AG04449 (cell line): ENCODE measurements around a stretch of chrX.

DNA sequence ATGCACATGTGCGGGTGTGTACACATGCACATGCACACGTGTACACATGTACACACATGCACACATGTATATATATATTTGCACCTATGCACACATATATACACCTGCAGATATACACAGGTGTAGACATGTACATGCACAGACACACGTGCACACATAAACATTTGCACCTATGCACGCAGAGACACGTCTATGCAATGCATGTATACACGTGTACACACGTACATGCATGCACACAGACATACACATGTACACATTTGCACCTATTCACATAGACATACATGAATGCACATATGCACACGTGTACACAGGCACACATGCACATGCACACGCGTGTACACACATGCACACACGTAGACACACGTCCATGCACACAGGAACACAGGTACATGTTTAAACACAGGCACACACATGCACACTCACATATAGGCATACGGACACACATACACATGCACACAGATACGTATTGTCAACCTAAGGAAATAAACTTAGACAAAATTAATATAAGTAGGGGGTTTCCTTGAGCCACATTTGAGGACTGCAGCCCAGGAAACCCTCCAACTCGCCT, 4.2 kb downstream of the PLCXD1 start:
- RRBS, result no CpG with 5 or more reads among the region's 15 CpGs

- RRBS, result no CpG with 5 or more reads among the region's 24 CpGs
Observed at GRCh38 chrX:308966-309564, 9.5 kb downstream of the GTPBP6 start.

GRCh38 chrX:367661-368124, 19.0 kb downstream of the PPP2R3B start:
- RRBS, result no CpG with 5 or more reads among the region's 12 CpGs

DNA sequence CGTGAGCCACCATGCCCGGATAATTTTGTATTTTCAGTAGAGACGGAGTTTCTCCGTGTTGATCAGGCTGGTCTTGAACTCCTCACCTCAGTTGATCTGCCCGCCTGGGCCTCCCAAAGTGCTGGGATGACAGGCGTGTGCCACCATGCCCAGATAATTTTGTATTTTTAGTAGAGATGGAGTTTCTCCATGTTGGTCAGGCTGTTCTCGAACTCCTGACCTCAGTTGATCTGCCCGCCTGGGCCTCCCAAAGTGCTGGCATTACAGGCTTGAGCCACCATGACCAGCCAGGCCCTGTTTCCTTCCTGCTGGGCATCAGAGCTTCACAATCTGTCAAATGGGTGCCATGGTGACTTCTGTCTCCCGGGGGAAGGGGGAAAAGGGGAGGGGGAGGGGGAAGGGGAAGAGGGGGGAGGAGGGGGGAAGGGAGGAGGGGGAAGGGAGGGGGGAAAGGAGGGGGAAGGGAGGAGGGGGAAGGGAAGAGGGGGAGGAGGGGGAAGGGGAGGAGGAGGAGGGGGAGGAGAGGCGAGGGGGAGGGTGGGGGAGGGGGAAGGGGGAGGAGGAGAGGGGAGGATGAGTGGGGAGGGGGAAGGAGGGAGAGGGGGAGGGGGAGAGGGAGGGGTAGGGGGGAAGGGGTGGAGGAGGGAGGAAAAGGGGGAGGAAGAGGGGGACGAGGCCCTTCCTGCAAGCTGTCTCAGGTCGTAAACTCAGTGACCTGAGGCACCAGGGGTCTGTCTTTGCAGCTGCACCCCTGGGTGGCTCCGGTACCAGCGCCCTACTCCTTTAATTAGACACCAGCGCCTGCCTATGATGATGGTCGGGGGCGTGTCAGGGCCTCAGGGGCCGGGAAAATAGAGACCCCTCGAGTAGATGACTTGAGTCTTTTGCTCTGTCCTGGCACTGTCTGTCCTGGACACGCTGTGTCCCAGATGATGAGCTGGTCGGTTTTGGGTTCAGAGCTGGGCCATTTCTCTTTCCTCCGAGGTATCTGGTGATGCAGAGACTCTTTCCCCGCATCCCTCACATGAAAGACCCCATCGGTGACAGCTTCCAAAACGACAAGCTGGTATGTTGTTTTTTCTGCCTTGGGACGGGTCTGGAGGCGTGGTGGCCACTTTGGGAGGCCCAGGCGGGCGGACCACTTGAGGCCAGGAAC, 11.5 kb downstream of the SLC25A6 start:
- RRBS, result 38% methylated on average over 5 of the region's 29 CpGs

GRCh38 chrX:1388995-1389648, 2.8 kb downstream of the SLC25A6 start:
- RRBS, result no CpG with 5 or more reads among the region's 40 CpGs

DNA sequence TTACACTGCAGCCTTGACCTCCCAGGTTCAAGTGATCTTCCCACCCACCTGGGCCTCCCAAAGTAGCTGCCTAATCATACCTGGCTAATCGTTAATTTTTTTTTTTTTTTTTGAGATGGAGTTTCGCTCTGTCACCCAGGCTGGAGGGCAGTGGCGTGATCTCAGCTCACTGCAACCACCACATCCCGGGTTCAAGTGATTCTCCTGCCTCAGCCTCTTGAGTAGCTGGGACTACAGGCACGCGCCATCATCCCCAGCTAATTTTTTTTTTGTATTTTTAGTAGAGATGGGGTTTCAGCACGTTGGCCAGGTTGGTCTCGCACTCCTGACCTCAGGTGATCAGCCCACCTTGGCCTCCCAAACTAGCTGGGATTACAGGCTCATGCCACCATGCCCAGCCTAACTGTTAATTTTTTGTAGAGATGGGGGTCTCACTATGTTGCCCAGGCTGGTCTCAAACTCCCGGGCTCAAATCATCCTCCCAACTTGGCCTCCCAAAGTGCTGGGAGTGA, 29.0 kb upstream of the SLC25A6 start:
- RRBS, result no CpG with 5 or more reads among the region's 9 CpGs

GRCh38 chrX:1453837-1454104, 1.1 kb upstream of the ASMTL start:
- RRBS, result no CpG with 5 or more reads among the region's 17 CpGs

DNA sequence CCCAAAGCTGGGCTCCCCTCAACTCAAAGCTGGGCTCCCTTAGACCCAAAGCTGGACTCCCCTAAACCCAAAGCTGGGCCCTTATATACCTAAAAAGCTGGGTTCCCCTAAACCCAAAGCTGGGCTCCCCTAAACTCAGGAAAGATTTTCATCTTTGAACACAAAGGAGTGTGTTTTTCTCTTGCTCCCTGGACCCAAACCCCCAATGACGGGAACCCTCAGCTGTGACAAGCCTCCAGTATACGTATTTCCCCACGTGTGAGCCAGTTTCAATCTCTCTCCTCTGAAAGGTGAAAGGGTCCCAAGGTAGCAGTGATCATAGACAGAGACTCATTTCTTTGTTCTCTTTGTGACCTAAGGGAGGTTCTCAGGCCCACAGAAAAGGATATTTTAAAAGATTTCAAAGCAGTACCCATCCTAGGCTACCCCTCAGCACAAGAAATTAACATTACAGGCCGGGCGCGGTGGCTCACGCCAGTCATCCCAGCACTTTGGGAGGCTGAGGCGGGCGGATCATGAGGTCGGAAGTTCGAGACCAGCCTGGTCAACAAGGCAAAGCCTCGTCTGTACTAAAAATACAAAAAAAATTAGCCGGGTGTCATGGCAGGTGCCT, 31.4 kb upstream of the ASMTL start:
- RRBS, result no CpG with 5 or more reads among the region's 13 CpGs

DNA sequence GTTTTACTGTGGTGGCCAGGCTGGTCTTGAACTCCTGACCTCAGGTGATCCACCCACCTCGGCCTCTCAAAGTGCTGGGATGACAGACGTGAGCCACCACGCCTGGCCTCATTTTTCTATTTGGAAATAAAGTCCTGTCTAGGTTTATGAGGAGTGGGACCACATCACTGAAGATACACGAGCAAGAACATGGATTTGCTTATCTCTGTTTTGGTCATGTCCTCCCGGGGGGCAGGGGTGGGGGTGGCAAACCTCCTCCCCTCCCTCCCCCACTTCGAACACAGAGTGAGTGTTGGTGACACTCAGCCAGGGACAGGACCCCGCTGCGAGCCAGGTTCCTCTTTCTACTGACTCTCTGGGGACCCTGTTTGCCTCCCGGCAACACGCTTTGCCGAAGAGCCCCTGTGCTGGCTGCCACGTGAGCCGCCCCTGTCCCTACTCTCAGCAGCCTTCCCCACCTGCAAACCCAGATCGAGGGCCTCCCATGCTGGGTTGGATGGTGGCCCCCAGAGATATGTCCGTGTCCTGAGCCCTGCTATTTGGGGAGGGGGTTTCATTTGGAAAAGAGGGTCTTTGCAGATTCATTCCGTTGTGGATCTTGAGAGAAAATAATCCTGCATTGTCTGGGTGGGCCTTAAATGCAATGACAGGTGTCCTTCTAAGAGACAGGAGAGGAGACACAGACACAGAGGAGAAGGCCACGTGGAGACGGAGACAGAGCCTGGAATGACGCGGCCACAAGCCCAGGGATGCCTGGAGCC, 34.7 kb downstream of the P2RY8 start:
- RRBS, result no CpG with 5 or more reads among the region's 20 CpGs

GRCh38 chrX:2175755-2176441, 324.9 kb downstream of the DHRSX start:
- RRBS, result no CpG with 5 or more reads among the region's 15 CpGs

GRCh38 chrX:2184526-2185732, 315.8 kb downstream of the DHRSX start:
- RRBS, result no CpG with 5 or more reads among the region's 12 CpGs

GRCh38 chrX:2356621-2357189, 144.1 kb downstream of the DHRSX start:
- RRBS, result no CpG with 5 or more reads among the region's 8 CpGs

DNA sequence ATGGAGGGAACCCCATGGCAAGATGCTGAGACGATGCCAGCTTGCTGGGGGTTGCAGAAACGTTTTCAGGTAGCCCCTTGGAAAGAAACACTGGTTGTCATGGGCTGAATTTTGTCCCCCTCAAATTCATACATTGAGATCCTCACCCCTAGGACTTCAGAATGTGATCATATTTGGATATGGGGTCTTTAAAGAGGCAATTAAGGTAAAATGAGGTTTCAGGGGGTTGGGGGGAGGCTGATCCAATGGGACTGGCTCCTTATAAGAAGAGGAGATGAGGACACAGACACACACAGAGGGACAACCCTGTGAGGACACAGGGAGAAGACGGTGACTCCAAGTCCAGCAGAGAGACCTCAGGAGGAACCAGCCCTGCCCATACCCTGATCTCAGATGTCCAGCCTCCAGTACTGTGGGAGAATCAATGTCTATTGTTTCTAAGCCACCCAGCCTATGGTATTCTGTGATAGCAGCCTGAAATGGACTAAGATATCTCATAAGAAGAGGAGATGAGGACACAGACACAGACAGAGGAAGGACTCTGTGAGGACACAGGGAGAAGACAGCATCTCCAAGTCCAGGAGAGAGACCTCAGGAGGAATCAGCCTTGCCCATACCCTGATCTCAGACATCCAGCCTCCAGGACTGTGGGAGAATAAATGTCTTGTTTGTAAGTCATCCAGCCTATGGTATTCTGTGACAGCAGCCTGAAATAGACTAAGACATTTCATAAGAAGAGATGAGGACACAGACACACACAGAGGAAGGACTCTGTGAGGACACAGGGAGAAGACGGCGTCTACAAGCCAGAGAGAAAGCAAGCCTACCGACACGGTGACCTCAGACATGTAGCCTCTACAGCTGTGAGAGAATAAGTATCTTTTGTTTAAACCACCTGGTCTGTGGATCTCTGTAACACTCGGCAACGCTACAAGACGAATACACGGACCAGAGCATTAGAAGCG, 112.3 kb downstream of the DHRSX start:
- RRBS, result no CpG with 5 or more reads among the region's 12 CpGs

- RRBS, result 93% methylated on average over 9 of the region's 30 CpGs
Observed at GRCh38 chrX:2486539-2487203, 14.1 kb downstream of the DHRSX start.

- RRBS, result no CpG with 5 or more reads among the region's 16 CpGs
Observed at GRCh38 chrX:2489340-2489725, 11.4 kb downstream of the DHRSX start.

- RRBS, result no CpG with 5 or more reads among the region's 1 CpG
Observed at GRCh38 chrX:2650608-2651047, 40.5 kb upstream of the CD99 start.

- RRBS, result no CpG with 5 or more reads among the region's 14 CpGs
Observed at GRCh38 chrX:2704853-2705611, 13.9 kb downstream of the CD99 start.

GRCh38 chrX:2707276-2708130, 16.4 kb downstream of the CD99 start:
- RRBS, result no CpG with 5 or more reads among the region's 17 CpGs

DNA sequence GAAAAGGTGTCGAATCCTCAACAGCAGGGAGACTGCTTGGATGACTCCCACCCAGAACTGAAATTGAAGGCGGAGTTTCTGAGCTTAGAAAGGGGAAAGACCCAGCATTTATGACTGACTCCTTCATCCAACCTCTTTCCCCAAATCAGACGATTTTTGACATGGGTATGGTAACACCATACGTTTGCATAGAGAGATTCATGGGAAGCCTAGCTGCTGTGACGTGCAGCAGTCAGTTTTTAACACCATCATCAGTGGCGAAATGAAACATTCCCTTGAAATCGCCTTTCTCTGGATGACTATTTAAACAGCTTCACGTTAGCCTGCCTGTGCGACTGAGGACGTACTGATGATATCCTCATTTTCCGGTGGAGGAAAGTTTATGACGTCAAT, 8.2 kb upstream of the XG start:
- RRBS, result no CpG with 5 or more reads among the region's 12 CpGs

DNA sequence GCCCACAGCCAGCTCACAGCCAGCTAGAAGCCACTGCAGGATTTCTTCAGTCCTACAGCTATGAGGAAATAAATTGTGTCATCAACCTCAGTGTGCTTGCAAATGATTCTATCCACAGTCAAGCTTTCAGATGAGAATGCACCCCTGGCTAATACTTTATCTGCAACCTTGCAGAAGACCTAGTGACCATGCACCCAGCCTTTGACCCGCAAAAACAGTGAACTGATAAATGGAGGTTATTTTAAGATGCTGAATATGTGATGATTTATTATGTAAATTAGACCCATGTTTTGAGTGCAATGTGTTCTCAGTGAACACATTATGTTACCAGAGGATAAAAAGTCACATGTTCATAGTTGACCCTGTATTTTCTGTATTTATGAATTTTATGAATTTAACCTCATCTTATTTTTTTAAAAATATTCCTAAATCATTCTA, 1254.6 kb upstream of the PRKX start:
- RRBS, result no CpG with 5 or more reads among the region's 1 CpG